ENCODE measurements around a stretch of chr22.

GRCh38 chr22:39253048-39253974 lies 8.5 kb upstream of the PDGFB start:
- PRO-cap, 10 experiments: peak in 9 of 10 experiments; most common plus-strand start chr22:39253692 (in 9); most common minus-strand start chr22:39253510 (in 4)

DNA sequence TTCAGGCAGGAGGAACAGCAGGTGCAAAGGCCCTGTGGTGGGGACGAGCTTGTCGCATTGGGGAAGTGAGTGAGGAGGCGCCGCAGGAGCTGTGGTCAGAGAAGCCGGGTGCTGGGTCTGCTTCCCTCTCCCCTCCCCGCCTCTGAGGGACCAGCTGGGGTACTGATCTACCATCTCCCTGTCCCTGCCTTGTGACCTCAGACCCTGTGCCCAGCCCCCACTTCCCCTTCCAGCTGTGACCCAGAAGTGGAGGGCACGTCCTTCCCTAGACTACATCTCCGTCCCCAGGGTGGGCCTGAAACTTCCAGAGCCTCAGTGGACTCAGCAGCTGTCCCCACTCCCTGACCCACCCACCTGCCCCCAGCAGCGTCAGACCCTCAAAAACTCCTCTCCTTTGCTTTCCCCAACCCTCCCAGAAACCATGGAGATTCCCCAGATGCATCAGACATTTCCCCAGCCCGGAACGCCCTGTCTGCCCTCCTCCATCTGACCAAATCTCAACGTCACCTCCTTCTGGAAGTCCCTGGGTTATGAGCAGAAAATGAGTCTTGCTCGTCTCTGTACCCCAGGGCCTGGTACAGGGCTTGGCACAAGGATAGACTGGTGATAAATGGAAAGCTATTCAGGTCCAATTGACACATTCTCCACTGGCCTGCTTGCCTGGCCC lies 19.8 kb upstream of the PDGFB start:
- PRO-cap, 10 experiments: peak in 4 of 10 experiments; most common plus-strand start position 238 of the sequence (in 1); most common minus-strand start position 144 of the sequence (in 4)

- PRO-cap, 10 experiments: peak in 1 of 10 experiments; most common minus-strand start chr22:39316432 (in 1)
Observed at GRCh38 chr22:39316107-39317248, 2.9 kb downstream of the RPL3 start.

GRCh38 chr22:39414204-39414921 lies 14.8 kb downstream of the TAB1 start:
- PRO-cap, 10 experiments: no peak in any of the 10 experiments

GRCh38 chr22:39432239-39432731 lies 24.5 kb upstream of the MGAT3 start:
- PRO-cap, 10 experiments: no peak in any of the 10 experiments

GRCh38 chr22:39434086-39434872 lies 22.5 kb upstream of the MGAT3 start:
- PRO-cap, 10 experiments: no peak in any of the 10 experiments

DNA sequence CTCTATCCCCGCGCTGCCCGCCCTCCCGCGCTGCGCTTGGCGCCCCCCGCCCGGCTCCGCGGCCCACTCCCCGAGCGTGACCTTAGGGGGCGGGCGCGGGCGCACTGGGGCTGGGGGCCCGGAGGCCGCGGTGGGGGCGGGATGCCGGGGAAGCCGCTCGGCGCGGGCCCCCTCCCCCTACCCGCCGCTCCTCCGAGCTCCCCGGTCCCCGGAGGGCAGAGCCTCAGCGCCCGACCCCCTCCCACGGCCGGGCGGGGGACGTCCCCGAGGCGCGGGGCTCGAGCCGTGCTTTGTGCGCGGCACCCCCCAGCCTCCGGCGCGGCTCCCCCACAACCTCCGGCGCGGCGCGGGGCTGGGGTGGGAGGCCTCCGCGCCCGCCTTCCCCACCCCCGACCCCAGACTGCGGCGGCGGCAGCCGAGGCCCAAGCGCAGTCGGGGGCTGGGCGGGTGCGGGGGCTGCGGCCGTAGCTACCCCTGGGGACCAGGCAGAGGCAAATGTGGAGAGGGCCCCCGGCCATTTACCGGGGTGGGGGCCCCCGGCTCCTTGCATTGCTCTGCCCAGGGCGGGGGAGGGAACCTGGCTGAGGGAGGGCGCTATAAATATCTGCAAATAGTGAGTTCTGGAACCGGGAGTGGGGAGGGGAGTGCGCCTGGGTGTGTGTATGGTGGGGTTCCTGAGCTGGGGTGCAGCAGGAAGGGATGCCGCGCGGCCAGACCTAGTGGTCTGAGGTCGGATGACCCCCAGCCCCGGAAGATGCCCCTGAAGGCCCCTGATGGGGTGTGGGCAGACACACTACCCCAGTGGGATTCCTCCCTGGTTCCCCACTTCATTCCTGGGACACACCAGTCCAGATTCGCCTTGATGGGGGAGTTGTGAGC lies 1.0 kb downstream of the MGAT3 start:
- PRO-cap, 10 experiments: no peak in any of the 10 experiments

DNA sequence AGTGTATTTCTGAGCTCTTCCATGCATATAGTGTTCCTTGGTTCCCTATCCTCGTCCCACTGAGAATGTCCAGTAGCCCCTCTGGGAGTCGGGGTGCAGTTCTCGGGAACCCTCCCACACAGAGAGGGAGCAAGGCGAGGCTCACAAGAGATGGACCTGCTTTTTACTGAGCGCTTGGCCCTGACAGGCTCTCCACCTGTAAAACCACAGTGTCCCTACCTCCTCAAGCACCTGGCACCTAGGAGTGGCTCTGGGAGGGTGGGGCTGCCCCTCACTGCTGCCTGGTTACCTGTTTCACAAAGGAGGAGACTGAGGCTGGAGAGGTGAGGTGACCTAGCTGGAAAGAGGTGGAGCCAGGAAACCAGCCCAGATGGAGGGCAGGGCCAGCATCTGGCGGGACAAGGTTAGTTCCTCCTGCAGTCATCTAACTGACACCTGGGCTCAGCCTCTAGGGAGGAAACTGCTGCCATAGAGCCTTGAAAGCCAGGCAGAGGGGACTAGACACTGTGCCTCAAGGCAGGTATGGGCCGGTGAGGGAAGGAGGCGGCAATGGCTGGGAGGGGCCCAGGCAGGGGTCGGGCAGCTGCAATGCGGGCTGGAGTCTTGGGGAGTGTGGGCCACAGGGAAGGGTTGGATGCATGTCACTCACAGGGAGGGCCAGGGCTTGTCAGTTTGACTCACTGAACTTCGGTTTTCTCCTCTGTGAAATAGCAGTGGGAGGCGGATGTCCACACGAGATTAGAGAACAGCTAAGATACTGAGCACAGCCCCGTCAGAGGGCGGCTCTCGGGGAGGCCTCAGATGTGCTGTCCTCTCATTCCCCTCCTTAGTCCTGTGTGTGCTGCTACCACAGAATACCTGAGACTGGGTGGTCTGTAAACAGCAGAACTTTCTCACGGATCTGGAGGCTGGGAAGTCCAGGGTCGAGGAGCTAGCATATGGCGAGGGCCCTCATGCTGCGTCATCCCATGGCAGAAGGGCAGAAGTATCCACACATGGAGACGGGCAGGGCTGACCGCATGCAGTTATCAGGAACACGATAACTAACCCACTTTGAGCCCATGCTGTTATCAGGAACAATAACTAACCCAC lies 15.9 kb downstream of the MGAT3 start:
- PRO-cap, 10 experiments: peak in 3 of 10 experiments; most common plus-strand start position 407 of the sequence (in 3); most common minus-strand start position 211 of the sequence (in 2)

DNA sequence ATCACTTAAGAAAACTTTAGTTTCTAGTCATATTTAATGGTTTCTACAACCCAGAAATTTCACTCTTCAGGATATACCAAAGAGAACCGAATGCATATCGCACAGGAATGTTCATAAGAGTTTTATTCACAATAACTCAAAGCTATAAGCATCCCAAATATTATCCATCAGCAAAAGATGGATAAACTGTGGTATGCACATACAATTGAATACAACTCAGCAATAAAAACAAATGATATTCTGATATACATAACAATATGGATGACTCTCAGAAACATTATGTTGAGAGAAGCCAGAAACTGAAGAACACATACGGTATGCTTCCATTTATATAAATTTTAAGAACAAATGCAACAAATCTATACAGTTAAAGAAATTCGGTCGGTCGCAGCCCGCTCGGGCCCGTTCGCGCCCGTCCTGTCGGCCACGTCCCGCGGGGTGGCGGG lies 18.6 kb downstream of the ENTHD1 start:
- PRO-cap, 10 experiments: peak in 2 of 10 experiments; most common plus-strand start position 388 of the sequence (in 1)

DNA sequence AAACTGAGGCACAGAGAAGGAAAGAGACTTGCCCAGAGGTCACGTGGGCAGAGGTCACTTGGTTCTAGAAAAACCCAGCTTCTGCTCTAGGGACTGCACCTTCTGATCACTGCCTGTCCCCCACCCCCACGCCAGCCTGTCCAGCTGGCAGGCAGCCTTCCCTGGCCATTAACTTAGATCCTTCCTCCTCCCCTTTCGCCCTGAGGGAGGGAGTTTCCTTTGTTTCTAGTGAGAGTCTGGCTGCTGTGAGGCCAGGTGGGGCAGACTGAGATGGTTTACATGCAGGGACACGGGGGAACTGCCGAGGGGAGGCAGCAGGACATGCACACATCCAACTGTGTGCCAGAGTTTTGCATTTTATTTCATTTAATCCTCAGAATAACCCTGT lies 3.2 kb downstream of the FAM83F start:
- PRO-cap, 10 experiments: peak in 6 of 10 experiments; most common plus-strand start position 263 of the sequence (in 6); most common minus-strand start position 138 of the sequence (in 2)

- PRO-cap, 10 experiments: no peak in any of the 10 experiments
Observed at GRCh38 chr22:40054716-40055470, 60.1 kb downstream of the FAM83F start.

DNA sequence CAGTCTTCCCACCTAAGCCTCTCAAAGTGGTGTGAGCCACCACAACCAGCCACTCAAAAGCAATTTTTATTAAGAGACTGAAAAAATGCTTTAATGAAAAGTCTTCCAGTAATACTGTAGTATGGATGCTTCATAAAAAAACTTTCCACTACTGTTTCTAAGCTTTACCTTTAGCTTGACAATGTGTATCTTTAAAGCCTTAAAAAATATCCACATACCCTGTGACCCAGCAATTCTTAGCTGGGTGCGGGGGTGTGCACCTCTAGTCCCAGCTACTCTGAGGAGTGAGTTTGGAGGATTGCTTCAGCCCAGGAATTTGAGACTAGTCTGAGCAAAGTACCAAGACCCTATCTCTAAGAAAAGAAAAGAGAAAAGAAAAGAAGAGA lies 81.9 kb downstream of the FAM83F start:
- PRO-cap, 10 experiments: no peak in any of the 10 experiments

DNA sequence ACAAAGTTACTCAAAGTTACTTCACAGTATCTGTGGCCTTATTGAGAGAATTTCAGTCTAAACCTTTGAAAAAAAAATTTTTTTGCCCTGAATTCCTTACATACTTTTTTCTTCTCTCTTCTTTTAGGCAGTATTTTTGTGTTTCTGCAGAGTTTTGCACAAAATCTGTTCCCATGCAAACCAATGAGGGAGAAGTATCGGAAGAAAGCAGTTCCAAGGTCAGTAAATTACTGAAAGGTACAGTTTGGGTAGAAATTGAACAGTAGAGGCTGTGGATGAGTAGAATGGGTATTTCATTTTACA lies 52.1 kb upstream of the TNRC6B start:
- PRO-cap, 10 experiments: no peak in any of the 10 experiments

GRCh38 chr22:40175460-40176205 lies 2.1 kb upstream of the TNRC6B start:
- PRO-cap, 10 experiments: peak in 1 of 10 experiments; most common plus-strand start chr22:40175762 (in 1)

- PRO-cap, 10 experiments: no peak in any of the 10 experiments
Observed at GRCh38 chr22:40197950-40198566, 20.3 kb downstream of the TNRC6B start.

- PRO-cap, 10 experiments: no peak in any of the 10 experiments
Observed at GRCh38 chr22:40326279-40327328, 19.7 kb upstream of the ADSL start.

- PRO-cap, 10 experiments: no peak in any of the 10 experiments
Observed at GRCh38 chr22:40332368-40333150, 13.7 kb upstream of the ADSL start.

- PRO-cap, 10 experiments: no peak in any of the 10 experiments
Observed at GRCh38 chr22:40411851-40412290, 41.5 kb downstream of the SGSM3 start.

- PRO-cap, 10 experiments: no peak in any of the 10 experiments
Observed at GRCh38 chr22:40415196-40415907, 45.0 kb downstream of the SGSM3 start.

- PRO-cap, 10 experiments: peak in 2 of 10 experiments; most common plus-strand start chr22:40463489 (in 1); most common minus-strand start chr22:40463422 (in 1)
Observed at GRCh38 chr22:40462937-40463761, 92.8 kb downstream of the SGSM3 start.